Iris pigment epithelial cell (primary cell): ENCODE results near the genes PUS1 and FBRSL1.

- RRBS = 0% methylated on average over 3 of the region's 12 CpGs
Measured at GRCh38 chr12:131783735-131784485, 44.3 kb upstream of the MMP17 start.

- RRBS = no CpG with 5 or more reads among the region's 27 CpGs
Measured at GRCh38 chr12:131832326-131832957, 4.2 kb downstream of the MMP17 start.

- RRBS = 3% methylated on average over 12 of the region's 40 CpGs
Measured at GRCh38 chr12:131895166-131895970, 946 bp downstream of the ULK1 start.

DNA sequence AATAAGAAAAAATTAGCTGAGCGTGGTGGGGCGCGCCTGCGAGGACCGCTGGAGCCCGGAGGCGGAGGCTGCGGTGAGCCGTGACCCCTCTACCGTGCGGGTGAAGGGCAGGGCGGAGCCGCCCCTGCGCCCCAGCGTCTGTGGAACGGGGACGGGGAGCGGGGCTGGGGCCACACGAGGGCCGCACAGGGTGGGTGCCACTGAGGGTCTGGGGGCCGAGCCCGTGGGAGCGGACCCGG is 434 bp upstream of the PUS1 start:
- RRBS = 5% methylated on average over 1 of the region's 24 CpGs

DNA sequence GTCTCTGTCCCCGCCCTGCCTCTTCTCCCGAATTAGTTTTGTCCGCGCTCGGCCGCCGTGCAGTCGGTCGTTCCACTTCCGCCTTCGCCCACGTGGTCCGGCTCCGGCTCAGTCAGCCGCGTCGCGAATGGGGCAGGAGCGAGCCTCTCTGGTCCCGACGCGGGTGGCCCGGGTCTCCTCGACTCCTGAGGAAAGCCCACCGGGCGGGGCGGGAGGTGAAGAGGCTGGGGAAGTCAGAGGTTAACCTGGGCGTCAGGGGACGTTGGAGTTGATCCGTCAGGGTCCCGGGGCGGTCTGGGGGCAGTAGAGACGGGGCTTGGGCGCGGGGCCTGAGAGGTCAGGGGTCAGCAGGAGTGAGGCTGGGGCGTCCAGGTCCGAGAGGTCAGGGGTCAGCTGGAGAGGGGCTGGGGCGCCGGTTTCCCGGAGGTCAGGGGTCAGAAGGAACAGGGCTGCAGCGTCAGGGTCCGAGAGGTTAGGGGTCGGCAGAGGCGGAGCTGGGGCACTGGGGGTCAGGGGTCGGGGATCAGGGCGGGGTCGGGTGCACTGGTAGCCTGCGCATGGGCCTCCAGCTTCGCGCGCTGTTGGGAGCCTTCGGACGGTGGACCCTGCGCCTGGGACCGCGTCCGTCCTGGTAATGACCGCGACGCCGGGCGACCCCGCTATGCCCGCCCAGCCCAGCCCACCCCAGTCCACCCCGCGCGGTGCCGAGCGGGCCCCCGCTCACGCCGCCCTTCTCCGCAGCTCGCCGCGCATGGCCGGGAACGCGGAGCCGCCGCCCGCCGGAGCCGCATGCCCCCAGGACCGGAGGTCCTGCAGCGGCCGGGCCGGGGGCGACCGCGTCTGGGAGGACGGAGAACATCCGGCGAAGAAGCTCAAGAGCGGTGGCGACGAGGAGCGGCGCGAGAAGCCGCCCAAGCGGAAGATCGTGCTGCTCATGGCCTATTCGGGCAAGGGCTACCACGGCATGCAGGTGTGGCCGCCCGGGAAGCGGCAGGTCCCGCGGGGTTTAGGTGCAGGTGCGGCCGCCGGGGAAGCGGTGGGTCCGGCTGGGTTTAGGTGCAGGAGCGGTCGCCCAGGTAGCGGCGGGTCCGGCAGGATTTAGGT is at the start of gene PUS1:
Gene PUS1 (plus strand): TSS at position 111 of the 1,104 bp plus-strand sequence.
- RRBS = 3% methylated on average over 38 of the region's 120 CpGs

DNA sequence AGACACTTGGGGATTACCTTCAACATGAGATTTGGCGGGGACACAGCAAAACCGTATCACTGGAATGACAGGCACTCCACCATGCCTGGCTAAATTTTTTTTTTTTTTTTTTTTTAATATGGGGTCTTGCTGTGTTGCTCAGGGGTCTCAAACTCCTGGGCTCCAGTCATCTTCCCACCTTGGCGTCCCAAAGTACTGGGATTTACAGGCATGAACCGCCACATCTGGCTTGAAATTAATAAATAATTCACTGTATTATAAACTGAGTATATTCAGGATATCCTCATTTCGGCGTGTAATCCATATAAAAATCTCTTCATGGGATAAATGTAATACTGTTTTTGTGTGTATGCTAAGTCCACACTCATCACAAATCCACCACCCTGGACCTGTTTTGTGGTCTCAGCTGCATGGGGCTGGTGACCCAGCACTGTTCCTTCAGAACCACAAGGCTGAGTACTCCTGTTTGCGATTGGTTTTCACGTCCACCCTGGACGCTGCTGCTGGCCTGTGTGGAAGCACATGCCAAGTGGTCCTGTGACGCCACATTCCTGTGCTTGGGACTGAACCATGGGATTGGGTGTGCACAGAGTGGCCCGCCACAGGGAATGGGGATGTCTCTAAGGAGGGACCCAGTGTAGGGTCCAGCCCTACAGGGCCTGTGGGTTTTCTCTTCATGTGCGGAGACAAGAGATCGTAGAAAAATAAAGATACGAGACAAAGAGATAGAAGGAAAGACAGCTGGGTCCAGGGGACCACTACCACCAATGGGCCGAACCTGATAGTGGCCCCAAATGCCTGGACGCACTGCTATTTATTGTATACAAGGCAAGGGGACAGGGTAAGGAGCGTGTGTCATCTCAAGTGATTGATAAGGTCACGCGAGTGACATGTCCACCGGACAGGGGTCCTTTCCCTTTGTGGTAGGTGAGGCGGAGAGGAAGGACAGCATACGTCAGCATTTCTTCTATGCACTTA is 4.3 kb downstream of the PUS1 start:
- RRBS = no CpG with 5 or more reads among the region's 22 CpGs

DNA sequence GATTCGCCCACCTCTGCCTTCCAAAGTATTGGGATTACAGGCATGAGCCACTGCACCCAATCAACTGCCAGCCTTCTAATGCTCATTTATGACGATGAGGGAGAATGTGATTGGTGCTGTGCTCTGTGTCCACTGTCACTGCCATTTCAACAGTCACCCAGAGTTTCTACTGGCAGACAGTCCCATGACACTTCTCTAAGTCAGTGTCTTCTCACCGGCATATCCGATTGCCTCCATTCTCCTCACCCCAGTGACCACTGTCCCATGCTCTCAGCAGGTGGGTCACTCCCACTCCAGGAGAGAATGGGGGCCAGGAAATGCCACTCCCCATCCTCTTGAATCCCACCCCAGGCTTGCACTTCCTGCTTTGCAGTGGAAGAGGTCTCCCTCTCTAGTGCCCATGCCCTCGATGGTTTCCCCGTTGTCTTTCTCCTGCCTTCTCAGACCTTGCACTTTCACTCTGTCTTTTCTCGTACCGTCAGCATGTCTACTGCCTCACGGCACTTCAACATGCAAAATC is 2.3 kb upstream of the EP400 start:
- RRBS = no CpG with 5 or more reads among the region's 9 CpGs

GRCh38 chr12:132061929-132062846 is 81.9 kb downstream of the DDX51 start:
- RRBS = no CpG with 5 or more reads among the region's 35 CpGs

DNA sequence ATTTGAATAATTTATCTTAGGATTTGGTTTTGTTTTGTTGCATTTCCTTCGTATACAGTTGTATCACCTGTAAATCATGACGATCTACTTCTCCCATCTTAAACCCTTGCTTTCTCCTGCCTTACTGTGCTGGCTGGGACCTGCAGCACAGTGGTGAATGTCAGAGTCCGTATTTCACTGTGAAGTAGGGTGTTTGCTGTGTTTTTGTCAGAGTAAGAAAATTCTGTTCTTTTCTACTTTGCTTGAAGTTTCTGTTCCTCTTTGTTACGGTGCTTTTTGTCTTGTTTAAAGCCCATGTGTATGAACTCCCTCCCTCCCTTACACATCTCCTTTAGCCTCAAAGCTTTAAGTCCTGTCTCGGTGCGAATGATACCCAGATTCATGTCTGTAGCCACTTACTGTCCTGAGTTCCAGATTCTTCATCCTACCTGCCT is 73.2 kb downstream of the DDX51 start:
- RRBS = no CpG with 5 or more reads among the region's 6 CpGs

DNA sequence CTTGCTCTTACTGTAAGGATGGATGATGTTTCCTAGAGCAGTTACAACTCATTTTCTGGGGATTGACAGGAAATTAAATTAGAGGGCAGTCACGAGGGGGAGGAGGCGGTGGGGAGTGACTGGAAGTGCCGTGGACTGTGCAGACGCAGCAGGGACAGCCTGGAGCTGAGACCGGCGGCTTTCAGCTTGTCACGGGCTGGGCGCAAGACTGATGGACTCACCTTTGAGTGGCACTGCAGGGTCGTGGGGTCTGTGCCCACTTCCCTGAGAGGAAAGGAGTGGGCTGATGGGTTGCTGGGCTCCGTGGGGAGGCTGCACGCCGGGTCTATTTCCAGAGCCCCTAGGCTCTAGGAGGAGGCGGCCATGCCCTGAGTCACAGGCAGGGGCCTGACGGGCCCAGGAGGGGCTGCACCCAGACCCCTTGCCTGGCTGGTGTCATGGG is 32.9 kb downstream of the NOC4L start:
- RRBS = no CpG with 5 or more reads among the region's 14 CpGs

- RRBS = no CpG with 5 or more reads among the region's 31 CpGs
Measured at GRCh38 chr12:132286184-132286849, 43.1 kb downstream of the GALNT9 start.

DNA sequence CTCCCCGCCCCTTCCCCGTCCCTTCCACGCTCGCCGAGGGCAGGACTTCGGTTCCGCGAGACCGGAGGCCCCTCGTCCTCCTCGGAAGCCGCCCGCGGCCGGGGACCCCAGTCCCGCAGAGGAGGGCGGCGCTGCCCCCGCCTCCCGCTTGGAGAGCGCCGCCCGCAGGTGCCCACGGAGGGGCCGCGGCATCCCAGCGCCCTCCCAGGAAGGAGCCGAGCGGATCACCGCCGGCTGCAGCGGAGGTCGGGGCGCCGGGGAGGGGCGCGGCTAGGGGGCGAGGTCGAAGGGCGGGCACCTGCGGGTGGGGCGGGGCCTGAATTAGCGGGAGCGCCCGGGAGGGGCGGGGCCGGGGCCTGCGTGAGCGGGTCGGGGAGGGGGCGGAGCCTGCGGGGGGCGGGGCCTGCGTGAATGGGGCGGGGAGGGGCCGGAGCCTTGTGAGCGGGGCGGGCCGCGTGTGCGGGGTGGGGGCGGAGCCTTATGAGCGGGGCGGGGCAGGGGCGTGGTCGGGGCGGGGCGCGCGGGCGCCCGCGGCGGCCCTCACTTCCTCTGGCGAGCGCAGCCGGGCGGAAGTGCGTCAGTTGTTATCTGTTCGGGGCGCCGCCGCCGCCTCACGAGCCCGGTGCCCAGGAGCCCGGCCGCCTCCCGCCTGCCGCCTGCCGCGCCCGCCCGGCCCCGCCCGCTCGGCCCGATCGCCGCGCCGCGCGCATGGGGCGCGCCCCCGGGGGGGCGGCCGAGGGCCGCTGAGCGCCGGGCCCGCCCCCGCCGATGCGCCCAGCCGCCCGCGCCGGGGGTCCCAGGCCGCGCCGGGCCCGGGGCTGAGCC is at the start of gene FBRSL1:
Gene FBRSL1 (plus strand): TSS at position 577 of the 825 bp plus-strand sequence.
- RRBS = 2% methylated on average over 64 of the region's 124 CpGs

GRCh38 chr12:132544193-132544733 is 54.3 kb downstream of the FBRSL1 start:
- RRBS = no CpG with 5 or more reads among the region's 14 CpGs

- RRBS = 14% methylated on average over 10 of the region's 57 CpGs
Measured at GRCh38 chr12:132549715-132550818, 60.1 kb downstream of the FBRSL1 start.

- RRBS = 40% methylated on average over 6 of the region's 30 CpGs
Measured at GRCh38 chr12:132600129-132600831, 10.1 kb downstream of the LRCOL1 start.

GRCh38 chr12:132608141-132608743 is 2.1 kb downstream of the LRCOL1 start:
- RRBS = no CpG with 5 or more reads among the region's 13 CpGs

GRCh38 chr12:132649513-132650167 is 31.1 kb downstream of the P2RX2 start:
- RRBS = no CpG with 5 or more reads among the region's 18 CpGs

DNA sequence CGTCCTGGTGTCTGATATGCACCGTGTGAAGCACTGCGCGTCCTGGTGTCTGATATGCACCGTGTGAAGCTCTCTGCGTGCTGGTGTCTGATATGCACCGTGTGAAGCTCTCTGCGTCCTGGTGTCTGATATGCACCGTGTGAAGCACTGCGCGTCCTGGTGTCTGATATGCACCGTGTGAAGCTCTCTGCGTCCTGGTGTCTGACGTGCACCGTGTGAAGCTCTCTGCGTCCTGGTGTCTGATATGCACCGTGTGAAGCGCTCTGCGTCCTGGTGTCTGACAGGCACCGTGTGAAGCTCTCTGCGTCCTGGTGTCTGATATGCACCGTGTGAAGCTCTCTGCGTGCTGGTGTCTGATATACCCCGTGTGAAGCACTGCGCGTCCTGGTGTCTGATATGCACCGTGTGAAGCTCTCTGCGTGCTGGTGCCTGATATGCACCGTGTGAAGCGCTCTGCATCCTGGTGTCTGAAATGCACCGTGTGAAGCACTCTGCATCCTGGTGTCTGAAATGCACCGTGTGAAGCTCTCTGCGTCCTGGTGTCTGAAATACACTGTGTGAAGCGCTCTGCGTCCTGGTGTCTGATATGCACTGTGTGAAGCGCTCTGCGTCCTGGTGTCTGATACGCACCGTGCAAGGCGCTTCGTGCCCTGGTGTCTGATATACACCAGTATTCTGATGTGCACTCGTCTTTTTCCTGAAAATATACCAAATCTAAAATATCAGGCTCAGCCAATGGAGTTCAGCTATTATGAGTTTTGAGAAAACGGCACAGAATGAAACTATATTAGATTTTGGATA is 22.7 kb downstream of the PGAM5 start:
- RRBS = no CpG with 5 or more reads among the region's 43 CpGs

- RRBS = 2% methylated on average over 39 of the region's 84 CpGs
Measured at GRCh38 chr12:132761985-132762731, 526 bp upstream of the ANKLE2 start.

GRCh38 chr12:132795597-132796427 is 32.9 kb downstream of the GOLGA3 start:
- RRBS = no CpG with 5 or more reads among the region's 24 CpGs